Testis (tissue), 5 donors: Measurements from ENCODE around the gene PYROXD2.

DNA sequence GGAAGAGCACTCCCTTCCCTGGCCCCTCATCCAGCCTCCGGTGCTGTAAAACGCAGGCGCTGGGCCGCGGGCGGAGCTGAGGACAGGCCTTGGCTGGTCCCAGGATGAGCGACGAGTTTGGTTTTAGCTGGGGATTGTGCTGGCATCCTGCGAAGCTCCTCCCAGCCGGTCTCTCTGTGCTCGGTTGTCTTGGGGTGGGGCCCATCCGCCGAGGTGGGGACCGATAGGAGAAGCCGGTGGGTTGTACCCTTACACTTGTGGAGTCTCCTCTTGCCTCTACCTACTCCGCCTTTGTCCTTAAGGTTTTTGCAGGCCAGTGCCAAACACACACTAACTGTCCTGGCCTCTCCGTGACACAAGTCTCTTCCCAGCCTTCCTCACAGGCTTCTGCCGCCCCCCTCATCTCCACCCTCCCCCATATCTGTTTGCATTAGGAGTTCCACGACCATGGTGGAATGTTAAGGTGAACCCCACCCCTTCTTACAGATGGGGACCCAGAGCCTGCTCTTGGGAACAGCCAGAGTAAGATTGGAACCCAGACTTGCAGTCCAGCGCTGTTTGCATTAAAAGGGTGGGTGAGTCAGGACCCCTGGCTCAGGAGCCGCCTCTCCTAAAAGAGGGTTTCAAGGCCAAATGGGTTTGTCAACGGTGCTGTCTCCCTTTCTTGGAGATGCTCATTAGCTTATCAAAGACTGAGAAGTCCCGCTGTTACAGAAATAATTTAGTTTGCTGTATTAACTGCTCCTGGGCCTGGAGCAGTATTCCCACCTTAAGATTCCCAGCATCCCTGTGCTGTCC is 1.5 kb downstream of the MARVELD1 start:
- PRO-cap, 3 experiments: peak in 3 of 3 experiments; most common plus-strand start position 120 of the sequence (in 3)
- RAMPAGE, long total RNA, 2 experiments: no peak in any of the 2 experiments
- RRBS: 5% methylated on average over 7 of the region's 23 CpGs

GRCh38 chr10:97717854-97718580 is 4.5 kb downstream of the MARVELD1 start:
- PRO-cap, 3 experiments: no peak in any of the 3 experiments
- RAMPAGE, long total RNA, 2 experiments: no peak in any of the 2 experiments
- RRBS: no CpG with 5 or more reads among the region's 8 CpGs

DNA sequence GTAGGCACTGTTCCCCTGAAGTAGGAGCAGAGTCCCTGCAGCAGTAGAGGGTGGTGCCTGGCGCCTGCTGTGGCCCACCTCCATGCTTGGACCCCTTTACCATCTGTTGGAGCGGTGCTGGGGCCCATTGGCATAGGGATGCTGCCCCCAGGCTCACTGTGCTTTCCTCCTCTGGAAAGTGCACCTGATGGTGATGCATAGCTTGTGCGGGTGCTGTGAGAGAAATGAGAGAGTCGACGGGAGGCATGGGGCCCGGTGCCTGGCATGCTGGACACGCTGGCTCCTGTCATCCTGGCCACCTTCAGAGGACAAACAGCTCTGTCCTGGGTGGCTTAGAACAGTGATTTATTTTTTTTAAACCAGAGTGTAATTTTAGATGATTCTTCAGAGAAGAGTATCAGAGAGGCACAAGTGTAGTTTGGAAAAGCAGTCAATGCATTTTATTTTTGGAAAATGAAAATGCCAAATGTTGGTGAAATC is 10.3 kb downstream of the SFRP5 start:
- PRO-cap, 3 experiments: no peak in any of the 3 experiments
- RAMPAGE, long total RNA, 2 experiments: no peak in any of the 2 experiments
- RRBS: no CpG with 5 or more reads among the region's 7 CpGs

DNA sequence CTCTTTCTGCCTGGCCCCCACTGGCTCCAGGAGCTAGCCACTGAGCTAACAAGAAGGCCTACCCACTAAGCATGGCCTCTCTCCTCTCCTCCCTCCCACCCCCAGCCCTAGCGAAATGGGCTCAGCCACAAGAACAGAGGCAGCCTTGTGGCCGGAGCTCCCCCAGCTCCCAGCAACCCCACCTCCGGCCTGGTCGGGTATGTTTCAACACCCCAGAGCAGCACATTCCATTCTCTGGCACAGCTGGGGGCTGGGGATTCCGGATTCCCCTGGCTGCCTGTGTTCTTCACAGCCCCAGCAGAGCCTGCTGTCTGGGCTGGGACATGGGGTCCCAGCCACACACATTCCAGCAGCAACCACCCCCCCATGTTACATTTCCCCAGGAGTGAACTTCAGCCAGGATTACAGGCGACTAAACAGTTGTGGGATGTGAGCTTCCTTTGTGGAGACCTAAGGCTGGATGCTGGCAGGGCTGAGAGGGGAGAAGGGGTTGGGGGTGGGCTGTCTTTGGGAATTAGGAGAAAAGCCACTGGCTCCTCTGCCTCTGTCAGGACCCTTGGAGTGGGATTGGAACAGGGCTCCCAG is 8.9 kb downstream of the SFRP5 start:
- PRO-cap, 3 experiments: no peak in any of the 3 experiments
- RAMPAGE, long total RNA, 2 experiments: no peak in any of the 2 experiments
- RRBS: 77% methylated on average over 3 of the region's 6 CpGs

- PRO-cap, 3 experiments: no peak in any of the 3 experiments
- RAMPAGE, long total RNA, 2 experiments: no peak in any of the 2 experiments
- RRBS: 75% methylated on average over 5 of the region's 12 CpGs
Observed at GRCh38 chr10:97781783-97782327, 10.1 kb upstream of the SFRP5 start.

DNA sequence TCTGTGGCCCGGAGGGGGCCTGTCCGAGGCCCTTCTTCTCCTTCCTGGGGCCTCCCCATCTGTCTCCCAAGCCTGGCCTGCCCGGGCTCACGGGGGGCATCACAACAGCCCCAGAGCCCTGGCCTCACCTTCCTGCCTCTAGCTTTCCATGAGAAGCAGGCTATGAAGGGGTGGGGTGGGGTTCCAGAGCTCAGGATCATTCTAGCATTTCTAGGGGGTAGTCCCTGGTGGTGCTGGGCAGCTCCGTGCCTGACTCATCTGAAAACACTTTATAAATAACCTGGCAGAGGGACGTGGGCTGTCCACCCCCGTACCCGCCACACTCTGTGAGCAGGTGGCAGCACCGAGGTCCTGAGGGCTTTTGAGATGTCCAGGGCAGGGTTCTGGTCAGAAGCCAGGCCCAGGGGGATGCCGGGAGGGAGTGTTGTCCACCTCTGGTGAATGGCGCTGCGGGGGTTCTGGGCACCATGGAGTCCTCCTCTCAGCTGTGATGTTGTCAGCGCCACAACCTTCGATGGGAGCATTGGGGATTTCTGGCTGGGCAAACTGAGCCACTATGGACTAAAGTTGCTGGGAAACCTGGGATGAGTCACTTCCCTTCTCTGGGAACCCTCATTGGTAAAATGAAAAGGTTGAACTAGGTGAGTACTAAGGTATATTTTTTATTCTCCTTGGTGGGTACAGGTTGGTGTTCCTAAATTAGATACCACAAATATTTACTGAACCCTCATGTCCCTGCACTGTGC is 27.4 kb upstream of the GOLGA7B start:
- PRO-cap, 3 experiments: no peak in any of the 3 experiments
- RAMPAGE, long total RNA, 2 experiments: no peak in any of the 2 experiments
- RRBS: 76% methylated on average over 3 of the region's 14 CpGs

- PRO-cap, 3 experiments: no peak in any of the 3 experiments
- RAMPAGE, long total RNA, 2 experiments: no peak in any of the 2 experiments
- RRBS: no CpG with 5 or more reads among the region's 2 CpGs
Observed at GRCh38 chr10:98268867-98269138, 809 bp upstream of the LOXL4 start.

GRCh38 chr10:98309343-98309924 is 41.4 kb upstream of the LOXL4 start:
- PRO-cap, 3 experiments: peak in 3 of 3 experiments; most common minus-strand start chr10:98309591 (in 3)
- RAMPAGE, long total RNA, 2 experiments: no peak in any of the 2 experiments
- RRBS: no CpG with 5 or more reads among the region's 17 CpGs

DNA sequence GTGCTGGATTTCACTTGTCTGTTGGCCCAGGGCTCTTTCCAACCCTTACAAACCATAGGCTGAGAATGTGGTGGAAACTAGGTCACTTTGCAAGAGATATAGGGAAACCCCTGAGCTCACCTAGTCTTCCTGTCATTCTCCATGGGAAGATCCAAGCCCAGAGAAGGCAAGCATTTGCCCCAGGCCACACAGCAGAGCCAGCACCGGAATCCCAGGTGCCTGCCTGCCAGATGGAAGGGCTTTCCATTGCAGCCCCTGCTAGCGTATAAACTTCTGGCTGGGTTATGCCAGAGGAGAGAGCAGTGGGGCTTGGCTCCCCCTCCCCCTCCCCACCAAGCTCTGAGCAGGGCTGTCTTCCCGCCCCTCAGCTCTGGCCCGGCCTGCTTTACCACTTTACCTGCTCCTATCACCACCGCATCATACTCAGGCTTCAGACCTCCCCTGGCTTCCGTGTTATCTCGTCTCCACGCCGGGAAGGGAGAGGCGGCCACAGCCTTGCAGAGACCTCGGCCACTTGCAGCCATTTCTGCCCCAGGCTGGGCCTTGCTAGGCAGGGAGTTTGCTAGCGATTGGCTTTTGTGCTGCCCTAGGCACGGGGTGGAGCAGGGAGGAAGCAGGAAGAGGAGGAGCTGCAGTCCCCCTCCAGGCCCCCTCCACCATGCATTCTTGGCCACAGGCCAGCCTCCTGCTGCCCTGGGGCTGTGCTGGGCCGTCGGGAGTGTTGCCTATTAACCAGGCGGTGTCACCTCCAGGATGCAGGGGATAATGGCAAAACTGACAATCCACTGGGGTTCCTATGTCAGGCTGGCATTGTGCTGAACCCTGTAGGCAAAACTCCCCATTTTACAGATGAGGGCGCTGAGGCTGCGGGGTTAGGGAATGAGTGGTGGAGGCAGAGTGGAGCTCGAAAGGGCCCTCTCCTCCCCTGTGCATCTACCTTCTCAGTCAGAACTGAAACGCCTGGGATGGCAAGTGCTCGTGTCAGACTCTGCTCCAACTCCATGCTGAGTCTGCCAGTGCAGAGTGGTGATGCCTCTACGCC is at the start of gene PYROXD2:
PYROXD2 (minus strand) TSS at position 571 of the 1,042 bp plus-strand sequence.
- PRO-cap, 3 experiments: peak in 3 of 3 experiments; most common minus-strand start position 571 of the sequence (in 2)
- RAMPAGE, long total RNA, 2 experiments: no peak in any of the 2 experiments
- RRBS: 54% methylated on average over 5 of the region's 22 CpGs

DNA sequence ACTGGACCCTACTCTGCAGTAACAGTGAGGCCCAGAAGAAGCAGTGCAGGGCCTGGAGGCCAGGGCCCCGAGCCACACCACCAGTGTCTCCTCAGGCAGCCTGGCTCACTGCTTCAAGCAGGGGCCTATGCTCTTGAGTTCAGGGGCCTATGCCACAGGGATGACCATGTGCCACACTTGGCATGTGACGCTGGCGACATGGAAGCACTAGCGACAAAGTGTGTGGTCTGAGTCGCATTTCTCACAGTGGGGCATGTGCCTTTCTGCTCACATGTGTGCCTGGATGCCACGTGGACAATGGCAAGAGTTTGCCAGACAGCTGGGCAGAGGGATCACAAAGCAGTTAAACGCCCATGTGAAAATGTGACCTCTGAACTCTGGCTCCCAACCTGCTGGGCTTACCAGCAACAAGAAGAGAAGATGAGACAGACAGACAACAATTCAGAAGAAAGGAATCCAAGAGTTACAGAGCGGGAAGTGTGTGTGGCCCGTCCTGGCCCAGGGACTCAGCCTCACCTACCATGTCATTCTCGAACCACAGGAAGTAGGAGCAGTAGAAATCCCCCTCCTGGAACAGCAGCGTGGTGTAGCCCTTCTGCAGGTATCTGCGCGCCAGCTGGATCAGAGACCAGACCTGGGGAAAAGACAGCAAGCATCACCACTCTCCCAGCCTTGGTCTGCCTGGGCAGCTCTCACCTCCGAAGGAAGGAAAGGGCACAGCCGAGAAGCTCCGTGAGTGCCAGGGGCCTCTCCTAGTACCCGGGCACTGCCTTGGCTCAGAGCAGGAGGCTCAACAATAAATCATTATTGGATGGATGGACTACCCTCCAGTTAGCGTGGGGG is 4.8 kb upstream of the PYROXD2 start:
- PRO-cap, 3 experiments: no peak in any of the 3 experiments
- RAMPAGE, long total RNA, 2 experiments: no peak in any of the 2 experiments
- RRBS: no CpG with 5 or more reads among the region's 18 CpGs

- PRO-cap, 3 experiments: peak in 3 of 3 experiments; most common plus-strand start chr10:98446281 (in 3); most common minus-strand start chr10:98446240 (in 2)
- RAMPAGE, long total RNA, 2 experiments: start-site peak on the plus strand in 2 of 2 experiments, at chr10:98446335-98446356 at its widest, 25 to 72 reads per replicate
- RRBS: no CpG with 5 or more reads among the region's 17 CpGs
Observed at GRCh38 chr10:98445857-98446408, 802 bp downstream of the HPS1 start.

GRCh38 chr10:99410707-99411148 is 19.7 kb downstream of the GOT1 start:
- PRO-cap, 3 experiments: peak in 2 of 3 experiments; most common plus-strand start chr10:99411000 (in 2); most common minus-strand start chr10:99410943 (in 2)
- RAMPAGE, long total RNA, 2 experiments: start-site peak on the plus strand in 2 of 2 experiments, at chr10:99411002-99411044 at its widest, 53 to 85 reads per replicate
- RRBS: no CpG with 5 or more reads among the region's 2 CpGs

GRCh38 chr10:99526219-99526741 is 6.5 kb upstream of the NKX2-3 start:
- PRO-cap, 3 experiments: no peak in any of the 3 experiments
- RAMPAGE, long total RNA, 2 experiments: no peak in any of the 2 experiments

- PRO-cap, 3 experiments: no peak in any of the 3 experiments
- RAMPAGE, long total RNA, 2 experiments: no peak in any of the 2 experiments
- RRBS: no CpG with 5 or more reads among the region's 1 CpG
Observed at GRCh38 chr10:99656503-99657069, 2.7 kb upstream of the ENTPD7 start.

DNA sequence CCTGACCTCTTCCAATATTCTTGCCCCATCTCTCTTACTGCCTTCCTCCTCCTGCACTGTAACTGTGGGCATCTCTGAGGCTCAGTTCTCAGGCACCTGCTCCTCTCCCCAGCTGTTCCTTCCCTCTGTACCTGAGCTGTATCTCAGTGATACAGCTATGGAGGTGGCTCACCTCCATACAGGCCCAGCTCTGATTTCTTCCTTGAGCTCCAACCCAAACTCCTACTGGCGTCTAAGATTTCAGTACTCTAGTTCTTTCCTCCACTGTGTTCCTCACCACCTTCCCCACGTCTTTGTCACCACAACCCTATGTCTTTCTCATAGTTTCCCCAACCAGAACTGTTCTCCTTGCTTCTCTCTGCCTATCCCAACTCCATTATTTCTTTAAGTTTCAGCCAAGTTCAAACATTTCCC is 86.3 kb downstream of the DNMBP start:
- PRO-cap, 3 experiments: no peak in any of the 3 experiments
- RAMPAGE, long total RNA, 2 experiments: no peak in any of the 2 experiments
- RRBS: no CpG with 5 or more reads among the region's 2 CpGs

DNA sequence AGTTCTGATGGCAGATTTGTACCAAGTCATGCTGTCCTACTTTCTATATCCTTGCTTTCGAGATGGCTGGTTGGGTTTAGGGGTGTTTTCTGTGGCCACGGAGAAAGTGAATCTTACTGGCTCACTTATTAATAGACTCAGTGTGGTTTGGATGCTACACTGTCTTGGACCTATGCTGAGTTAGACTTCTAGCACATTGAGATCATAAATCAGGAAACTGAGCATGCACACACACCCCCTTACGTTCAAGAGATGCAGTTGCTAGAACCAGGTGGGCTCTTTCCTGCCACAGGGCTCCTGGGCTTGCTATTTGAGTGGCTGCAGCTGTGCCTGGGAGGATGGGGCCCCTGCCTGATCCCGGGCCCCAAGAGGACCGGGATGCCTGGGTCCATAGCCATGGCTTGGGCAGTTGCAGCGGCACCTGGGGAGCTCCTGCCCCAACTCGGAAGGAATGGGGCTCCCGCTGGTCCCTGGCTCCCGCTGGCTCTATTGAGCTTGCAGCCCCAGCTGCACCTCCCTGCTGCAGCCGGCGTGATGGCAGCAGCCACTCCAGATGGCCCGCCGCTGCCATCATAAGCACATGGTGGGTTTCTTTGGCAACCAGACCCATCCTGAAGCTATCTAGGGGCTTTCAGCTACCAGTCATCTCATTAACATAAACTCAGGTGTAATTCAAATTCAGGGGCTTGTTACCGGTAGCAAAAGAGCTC is 11.0 kb upstream of the DNMBP start:
- PRO-cap, 3 experiments: no peak in any of the 3 experiments
- RAMPAGE, long total RNA, 2 experiments: no peak in any of the 2 experiments
- RRBS: no CpG with 5 or more reads among the region's 14 CpGs

GRCh38 chr10:100037999-100038220 is 28.2 kb upstream of the DNMBP start:
- PRO-cap, 3 experiments: no peak in any of the 3 experiments
- RAMPAGE, long total RNA, 2 experiments: no peak in any of the 2 experiments
- RRBS: no CpG with 5 or more reads among the region's 4 CpGs

GRCh38 chr10:100186534-100186739 is 608 bp upstream of the ERLIN1 start:
- PRO-cap, 3 experiments: no peak in any of the 3 experiments
- RAMPAGE, long total RNA, 2 experiments: no peak in any of the 2 experiments
- RRBS: no CpG with 5 or more reads among the region's 4 CpGs

DNA sequence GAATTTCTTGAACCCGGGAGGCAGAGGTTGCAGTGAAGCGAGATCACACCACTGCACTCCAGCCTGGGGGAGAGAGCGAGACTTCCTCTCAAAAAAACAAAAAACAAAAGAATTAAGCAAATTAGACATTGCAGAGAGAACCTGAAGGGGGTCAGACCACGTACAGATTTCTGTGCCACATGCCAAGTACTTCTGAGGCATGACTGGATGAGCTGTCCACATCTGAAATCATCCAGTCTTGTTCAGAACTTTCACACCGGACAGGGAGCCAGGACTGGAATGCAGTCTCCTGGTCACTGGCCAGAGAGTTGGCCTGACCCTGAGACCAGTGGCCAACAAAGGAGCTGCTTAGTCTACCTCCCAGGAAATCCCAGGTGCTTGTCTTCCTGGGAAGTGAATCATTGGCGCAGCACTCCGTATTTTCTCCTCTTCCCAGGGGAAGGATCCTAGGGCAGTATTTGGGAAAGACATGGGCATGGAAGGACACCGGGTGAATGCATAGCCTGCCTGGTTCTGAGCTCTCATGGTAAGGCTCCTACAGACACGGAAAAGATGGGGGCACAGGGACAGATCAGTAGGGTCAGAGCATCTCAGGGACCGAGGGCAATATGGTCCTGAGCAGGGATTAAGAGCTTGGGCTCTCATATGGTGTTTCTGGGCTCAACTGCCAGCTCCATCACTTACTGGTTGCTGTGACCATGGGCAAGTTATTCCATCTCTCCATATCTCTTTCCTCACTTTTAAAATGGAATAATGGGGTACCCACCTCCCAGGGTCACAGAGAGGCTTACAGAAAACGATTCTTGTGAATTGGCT is 1.4 kb upstream of the SCD start:
- PRO-cap, 3 experiments: peak in 1 of 3 experiments; most common plus-strand start position 254 of the sequence (in 1)
- RAMPAGE, long total RNA, 2 experiments: no peak in any of the 2 experiments
- RRBS: no CpG with 5 or more reads among the region's 11 CpGs

DNA sequence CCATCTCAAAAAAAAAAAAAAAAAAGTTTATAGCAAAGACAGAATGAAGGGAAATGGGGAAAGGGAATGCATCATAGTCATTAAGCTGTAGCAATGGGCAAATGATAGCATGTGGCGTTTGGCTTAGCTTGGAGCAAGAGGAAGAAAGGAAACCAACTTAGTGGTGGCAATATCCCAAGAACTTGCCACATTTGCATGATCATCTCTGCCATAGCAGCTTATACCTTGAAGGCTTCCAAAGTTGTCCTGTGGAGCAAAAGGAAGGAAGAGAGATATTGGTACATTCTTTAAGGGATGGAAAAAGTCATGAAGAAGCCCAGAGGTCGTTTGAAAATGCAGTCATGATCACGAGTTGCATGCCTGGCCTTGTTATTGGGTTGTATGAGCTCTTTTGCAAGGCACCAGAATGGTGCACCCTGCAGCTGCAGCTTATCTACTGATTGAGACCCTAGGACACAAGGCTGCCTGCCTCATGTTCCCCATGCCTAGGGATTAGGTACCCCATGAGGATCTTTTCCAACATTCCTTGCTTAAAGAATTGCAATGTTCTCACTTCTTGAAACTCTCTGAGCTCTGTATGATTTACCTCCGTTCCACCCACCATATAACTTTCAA is 6.7 kb downstream of the SCD start:
- PRO-cap, 3 experiments: no peak in any of the 3 experiments
- RAMPAGE, long total RNA, 2 experiments: no peak in any of the 2 experiments
- RRBS: no CpG with 5 or more reads among the region's 4 CpGs